ENCODE data around the genes PSMD3, THRA and MSL1.

DNA sequence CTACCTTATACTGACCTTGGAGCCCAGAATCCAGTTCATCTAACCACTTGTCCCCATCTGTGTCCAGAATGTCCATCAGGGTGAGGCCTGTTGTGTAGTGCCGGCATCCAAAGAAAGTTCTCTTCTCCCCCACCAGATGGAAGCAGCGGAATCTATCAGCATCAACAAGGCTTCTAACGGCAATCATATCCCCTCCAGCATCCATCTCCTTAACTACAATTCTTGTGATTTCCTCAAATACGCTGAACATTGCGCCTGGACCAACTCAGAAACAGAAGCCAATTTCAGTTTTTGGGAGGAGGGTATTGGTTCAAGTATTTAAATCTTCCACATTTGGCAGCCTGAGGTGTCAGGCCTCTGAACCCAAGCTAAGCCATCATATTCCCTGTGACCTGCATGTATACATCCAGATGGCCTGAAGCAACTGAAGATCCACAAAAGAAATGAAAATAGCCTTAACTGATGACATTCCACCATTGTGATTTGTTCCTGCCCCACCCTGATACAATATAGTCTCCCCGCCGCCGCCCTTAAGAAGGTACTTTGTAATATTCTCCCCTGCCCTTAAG is 1.3 kb downstream of the GSDMB start:
- PRO-cap, result no peak

DNA sequence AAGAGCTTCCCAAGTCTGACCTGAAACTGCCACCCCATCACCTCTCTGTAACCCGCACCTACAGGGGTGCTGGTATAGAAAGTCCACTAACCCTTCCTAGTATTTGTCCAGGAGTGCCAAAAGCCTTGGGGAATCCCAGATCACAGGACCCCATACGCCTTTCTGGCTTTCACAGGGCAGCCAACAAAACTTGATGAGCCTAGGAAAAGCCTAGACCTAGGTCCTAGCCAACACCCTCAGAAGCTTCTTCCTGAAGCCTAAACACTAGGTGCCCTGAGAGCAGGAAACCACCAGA is 1.4 kb downstream of the ORMDL3 start:
- PRO-cap, result no peak

DNA sequence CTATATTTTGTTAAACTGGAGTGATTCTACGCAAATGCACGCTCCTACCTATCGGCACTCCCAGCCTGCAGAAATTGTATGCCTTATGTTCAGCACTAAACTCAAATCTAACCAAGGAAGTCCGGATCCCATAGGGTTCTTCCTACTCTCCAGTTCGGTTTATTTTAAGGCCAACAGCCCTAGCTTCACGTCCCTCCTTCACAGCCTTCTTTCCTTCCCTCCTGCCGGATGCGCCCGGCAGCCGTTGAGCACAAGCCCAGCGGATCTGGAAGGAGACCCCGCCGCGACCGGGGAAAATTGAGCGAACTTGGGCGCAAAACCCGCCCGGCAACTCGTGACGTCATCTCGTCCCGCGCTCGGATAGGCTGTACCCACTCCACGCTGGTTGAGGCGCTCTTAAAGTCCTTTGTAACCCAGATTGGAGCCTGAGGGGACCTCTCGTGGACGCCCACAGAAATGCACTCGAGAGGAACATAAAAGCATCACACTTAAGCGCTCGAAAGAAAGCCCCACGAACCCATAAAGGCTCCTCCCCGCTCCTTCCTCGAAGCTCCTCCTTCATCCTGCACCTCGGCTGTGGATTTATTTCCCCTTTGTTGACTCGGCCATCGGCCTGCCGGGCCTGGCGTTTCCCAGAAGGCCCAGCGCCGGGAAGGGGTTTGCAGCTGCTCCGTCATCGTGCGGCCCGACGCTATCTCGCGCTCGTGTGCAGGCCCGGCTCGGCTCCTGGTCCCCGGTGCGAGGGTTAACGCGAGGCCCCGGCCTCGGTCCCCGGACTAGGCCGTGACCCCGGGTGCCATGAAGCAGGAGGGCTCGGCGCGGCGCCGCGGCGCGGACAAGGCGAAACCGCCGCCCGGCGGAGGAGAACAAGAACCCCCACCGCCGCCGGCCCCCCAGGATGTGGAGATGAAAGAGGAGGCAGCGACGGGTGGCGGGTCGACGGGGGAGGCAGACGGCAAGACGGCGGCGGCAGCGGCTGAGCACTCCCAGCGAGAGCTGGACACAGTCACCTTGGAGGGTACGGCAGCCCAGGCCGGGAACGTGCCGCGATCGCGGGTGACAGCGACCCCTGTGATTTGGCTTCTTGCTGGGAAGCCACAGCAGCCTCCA is at the start of gene PSMD3:
Gene PSMD3 (plus strand): TSS at position 635 of the 1,110 bp plus-strand sequence.
- PRO-cap, result bidirectional peak, plus-strand start at position 635 of the sequence, minus-strand start at position 267 of the sequence; bidirectional peak, plus-strand start at position 940 of the sequence, minus-strand start at position 902 of the sequence

DNA sequence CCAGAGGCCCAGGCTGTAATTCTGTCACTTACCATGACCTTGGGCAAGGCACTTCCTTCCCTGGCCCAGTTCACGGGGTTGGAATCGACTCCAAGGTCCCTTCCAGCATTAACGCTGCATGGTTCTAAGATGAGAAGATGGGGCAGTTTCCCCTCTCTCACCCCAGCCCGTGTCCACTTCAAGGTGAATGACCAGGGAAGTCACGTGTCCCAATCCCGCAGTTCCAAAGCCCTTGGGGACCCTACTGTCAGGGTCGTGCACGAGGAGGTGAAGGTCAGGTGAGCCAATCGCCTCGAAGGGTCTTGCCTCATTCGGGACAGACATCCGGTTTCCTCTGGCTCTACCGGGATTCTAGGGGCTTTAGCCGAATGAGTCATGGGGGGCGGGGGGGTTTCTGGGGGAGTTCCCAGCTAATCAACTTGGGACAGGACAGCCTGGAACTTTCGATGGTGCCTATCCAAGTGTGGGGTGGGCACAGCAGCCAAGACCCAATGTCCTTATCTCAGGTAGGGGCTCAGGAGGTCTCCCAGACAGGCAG is 778 bp upstream of the CSF3 start:
- PRO-cap, result no peak

DNA sequence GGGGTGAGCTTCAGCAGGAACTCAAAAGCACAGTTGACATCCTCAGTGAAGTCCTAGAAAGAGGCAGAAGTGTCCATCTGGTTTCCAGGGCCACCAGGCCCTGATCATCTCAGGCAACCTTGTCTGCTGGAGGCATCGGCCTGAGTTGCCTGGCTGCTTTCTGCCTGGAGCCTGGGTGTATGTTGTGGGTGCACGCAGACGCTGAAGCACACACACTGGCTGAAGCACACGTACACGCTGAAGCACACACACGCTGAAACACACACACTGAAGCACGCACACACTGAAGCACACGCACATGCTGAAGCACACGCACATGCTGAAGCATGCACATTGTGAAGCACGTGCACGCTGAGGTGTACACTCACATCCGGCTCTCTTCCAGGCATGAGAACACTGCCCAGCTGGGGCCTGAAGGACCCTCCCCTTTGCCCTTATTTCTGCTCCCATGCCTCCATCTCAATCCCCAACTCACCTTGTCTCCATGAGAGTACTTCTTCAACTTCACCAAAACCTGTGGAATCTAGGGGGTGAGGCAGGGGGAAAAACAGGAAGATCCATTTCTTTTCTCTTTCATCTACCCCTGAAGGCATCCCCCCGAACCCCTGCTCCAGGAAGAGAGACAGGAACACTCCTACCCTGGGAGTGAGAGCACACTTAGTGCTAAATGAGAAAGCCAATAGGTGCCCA is 16.5 kb downstream of the CSF3 start:
- PRO-cap, result no peak

DNA sequence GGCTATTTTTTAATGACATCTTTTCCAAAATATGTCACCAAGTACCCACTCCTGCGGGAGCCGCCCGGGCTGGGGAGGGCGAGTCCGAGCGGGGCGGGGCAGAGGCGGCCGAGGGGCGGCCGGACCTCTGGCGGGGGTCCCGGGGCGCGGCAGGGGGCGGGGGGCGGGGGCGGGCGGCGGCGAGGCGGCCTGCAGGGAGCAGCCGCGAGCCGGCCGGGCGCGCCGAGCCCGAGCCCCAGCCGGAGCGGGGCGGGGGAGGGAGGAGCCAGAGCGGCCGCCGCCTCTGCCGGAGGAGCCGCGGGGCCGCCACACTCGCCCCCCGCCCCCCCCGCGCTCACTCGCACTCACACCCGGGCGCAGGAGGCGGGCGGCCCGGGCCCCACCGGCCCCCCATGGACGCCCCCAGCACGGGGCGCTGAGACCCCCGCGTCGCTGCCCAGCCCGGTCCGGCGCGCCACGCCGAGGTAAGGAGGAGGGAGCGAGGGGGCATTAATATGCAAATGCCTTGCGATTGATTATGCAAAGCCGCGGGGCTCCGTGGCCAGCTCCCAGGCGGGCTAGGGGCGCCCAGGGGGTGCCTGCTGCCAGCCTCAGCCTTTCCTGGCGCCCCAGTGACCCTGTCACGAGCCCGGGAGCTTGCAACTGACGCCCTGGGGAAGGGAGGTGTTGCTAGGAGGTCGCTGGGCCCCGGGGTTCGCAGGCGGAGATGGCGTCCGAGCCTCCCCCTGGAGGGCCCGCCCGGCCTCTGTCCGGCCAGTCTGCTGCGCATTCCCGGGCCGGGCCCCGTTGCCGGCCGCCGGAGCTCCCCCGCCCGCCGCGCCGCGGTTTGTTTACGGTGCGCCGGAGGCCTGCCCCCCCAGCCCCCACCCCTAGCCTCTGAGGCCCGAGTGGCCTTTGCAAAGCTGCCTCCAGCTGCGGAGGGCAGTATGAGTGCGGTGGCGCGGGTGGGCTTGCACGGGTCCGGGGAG is at the start of gene THRA:
Gene THRA (plus strand): TSS at position 337 of the 968 bp plus-strand sequence.
- PRO-cap, result no peak

DNA sequence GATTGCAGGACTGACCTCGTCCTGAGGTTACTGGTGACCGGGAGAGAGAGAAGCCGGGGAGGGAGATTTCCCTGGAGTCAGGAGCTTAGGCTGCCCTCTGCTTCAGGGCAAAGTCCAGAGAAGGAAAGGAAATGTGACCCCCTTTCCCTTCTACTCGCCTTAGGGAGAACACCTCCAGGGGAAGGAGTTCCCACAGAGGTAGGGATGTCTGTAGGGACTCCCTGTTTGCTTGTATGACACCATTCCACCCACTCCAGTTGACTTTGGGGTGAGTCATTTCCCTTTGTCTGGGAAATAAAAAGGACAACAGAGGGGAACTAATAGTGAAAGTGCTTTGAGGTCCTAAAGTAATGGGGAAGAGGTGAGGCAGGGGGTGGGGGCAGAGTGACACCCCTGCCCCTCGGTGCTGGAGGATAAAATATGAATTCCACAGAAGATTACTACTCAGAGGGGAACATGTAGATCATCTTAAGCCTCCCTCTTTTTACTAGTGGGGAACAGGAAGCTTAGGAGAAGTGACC is 724 bp upstream of the NR1D1 start:
- PRO-cap, result no peak

GRCh38 chr17:40103741-40104219 is 3.4 kb upstream of the NR1D1 start:
- PRO-cap, result no peak

GRCh38 chr17:40106369-40107620 is 6.4 kb upstream of the NR1D1 start:
- PRO-cap, result no peak

DNA sequence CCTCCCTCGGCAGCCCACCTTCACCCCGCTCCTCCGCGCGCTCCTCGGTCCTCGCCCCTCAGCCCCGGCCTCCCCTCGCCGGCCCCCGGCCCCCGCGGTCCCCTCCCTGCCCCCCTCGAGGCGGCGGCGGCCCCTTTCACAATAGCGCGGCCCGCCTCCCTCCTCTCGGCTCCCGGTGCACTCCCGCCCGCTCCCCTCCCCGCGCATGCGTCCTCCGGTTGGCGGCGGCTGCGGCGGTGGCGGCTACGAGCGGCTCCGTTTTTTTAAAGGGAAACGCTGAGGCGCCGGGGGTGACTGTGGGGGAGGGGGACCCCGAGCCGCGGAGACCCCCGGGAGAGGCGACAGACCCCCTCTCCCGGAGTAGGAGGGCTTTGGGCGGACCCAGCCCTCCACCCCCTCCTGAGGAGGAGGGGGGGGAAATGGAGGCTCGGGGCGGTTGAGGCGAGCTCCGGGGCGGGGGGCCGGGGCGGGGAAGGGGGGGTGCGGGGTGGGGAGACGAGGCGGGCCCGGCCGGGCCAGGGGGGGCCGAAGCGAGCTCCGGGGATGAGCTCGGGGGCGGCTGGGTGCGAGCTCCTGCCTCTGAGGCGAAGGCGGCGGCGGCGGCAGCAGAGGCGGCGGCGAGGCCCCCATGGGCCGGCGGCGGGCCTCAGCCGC is at the start of gene MSL1:
Gene MSL1 (plus strand): TSS at position 206 of the 654 bp plus-strand sequence.
- PRO-cap, result bidirectional peak, plus-strand start at position 206 of the sequence, minus-strand start at position 182 of the sequence

DNA sequence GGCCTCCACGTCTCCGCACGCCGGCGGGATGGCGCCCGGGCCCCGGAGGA is 474 bp downstream of the MSL1 start:
- PRO-cap, result no peak

DNA sequence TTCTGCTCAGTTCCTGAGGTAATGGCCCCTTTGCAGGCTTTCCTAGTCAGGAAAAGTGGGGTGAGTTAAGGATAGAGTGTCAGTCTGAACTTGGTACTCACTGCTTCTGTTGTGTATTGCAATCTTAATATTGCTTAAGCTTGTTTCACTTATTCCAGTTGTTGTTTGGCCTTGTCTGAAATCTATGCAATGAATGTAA is 3.0 kb downstream of the MSL1 start:
- PRO-cap, result no peak

GRCh38 chr17:40177827-40178429 is 658 bp downstream of the RAPGEFL1 start:
- PRO-cap, result no peak

DNA sequence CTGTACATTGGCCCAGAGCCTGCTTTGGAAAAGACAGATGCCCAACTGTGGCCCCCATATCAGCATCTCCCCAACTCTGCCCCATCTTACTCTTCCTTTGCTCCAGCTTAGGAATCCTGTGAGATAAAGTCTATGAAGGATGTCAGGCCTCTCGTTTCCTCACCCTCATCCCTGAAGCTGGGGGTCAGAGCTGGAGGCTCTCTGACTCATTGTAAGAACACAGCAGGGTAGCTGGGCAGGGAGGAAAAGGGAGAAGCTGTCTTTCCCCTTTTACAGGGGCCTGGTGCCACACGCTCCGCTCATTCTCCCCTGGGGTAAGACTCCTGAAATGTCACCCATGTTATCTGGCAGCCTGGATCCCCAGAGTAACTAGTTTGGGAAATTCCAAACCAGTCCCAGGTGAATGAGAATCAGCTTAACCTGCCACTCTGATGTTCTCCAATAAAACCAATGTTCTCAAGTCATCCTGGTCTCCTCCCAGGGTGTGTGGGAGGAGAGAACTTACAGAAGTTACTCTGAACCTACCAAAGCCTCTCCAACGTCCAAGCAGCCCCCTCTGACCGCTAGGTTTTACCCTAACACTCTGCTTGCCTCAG is 2.8 kb downstream of the RAPGEFL1 start:
- PRO-cap, result no peak

DNA sequence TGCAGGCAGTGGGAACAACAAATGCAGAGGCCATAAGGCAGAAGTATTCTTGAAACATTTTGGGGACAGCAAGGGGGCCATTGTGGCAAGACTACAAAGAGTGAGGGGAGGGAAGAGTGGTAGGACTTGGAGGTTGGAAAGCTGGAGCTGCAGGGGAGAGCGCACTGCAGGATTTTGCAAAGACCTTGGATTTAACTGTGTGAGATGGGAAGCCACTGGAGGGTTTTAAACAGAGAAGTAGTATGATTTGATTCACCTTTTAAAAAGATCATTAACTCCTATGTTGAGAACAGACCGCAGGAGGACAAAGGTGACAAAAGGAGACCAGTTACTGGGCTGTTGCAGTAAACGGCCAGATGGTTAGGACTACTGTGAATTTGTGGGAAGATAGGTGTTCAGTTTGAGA is 22.1 kb upstream of the CDC6 start:
- PRO-cap, result no peak

GRCh38 chr17:40306771-40307419 is 2.1 kb upstream of the RARA start:
- PRO-cap, result no peak

GRCh38 chr17:40362377-40363138 is 2.0 kb downstream of the GJD3 start:
- PRO-cap, result unidirectional peak, plus-strand start at chr17:40362861

GRCh38 chr17:40451925-40453411 is 9.2 kb downstream of the IGFBP4 start:
- PRO-cap, result no peak

- PRO-cap, result no peak
Observed at GRCh38 chr17:40457734-40459029, 14.9 kb downstream of the IGFBP4 start.

- PRO-cap, result no peak
Observed at GRCh38 chr17:40474032-40475145, 27.0 kb downstream of the TNS4 start.

Data from SEM (cell line).